Measurements from ENCODE around the genes RPS6KB1, TBX4, INTS2 and EFCAB3.

- PRO-cap: no peak
Measured at GRCh38 chr17:59845523-59846175, 47.1 kb downstream of the TUBD1 start.

- PRO-cap: unidirectional peak, plus-strand start at chr17:59893132
Measured at GRCh38 chr17:59893046-59894073, at the start of gene RPS6KB1. Gene RPS6KB1, plus strand, starts transcription at chr17:59893121.

DNA sequence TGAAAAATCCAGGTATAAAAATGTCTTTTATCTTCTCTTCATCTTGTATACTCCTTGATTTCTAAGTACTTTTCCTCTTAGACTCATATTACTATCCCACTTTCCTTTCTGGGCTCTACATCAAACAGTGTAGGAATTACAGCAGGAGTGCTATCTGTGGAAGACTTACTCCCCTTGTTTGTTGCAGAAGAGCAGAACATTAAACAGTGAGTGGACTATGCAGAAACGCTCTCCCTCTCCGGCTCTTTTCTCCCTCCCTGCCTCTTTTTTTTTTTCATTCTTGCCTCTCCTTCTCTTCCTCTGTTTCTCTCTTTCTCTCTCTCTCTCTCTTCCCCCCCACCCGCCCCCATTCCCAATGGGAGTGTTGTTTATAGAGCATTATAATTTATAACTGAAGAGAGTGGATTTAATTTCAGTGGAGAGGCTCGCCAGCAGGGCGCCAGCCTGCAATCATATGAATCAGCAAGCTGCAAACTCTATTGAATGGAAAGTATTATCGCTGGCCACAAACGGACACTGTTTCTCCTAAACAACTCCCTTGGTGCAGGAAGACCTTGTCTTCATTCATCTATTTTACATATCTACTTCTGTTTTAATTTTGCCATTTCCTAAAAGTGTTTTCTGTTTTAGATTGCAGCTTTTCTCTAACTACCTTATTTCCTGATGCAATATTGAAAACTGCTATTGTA lies 242.2 kb upstream of the TBX2 start:
- PRO-cap: no peak

DNA sequence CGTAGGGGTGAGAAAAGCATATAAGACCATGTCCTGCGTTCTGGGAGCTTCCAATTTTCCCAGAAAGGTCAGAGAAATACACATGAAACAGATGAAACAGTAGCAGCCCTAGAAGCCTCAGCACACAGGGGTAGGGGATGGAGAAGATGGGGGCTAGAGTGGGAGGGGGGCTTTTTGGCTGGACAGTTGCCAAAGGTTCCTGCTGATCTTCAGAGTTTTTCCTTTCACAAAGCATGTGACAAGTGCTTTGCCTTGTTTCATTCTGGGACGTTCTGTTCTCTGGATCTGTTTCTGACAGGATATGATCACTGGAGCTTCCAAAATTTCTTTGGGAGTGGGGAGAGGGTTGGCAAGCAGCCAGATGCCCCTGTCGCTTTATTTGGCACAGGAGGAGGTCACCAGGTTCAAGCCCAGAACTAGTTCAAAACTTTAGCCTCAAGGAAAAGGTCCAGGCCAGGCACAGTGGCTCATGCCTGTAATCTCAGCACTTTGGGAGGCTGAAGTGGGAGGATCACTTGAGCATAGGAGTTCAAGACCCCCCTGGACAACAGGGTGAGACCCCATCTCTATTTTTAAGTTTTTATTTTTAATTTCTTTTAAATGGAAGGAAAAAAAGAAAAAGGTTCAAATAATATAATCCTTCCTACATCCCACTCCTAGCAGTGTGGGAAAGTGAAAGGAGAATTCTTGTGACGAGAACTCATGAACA lies 68.4 kb upstream of the TBX2 start:
- PRO-cap: no peak

DNA sequence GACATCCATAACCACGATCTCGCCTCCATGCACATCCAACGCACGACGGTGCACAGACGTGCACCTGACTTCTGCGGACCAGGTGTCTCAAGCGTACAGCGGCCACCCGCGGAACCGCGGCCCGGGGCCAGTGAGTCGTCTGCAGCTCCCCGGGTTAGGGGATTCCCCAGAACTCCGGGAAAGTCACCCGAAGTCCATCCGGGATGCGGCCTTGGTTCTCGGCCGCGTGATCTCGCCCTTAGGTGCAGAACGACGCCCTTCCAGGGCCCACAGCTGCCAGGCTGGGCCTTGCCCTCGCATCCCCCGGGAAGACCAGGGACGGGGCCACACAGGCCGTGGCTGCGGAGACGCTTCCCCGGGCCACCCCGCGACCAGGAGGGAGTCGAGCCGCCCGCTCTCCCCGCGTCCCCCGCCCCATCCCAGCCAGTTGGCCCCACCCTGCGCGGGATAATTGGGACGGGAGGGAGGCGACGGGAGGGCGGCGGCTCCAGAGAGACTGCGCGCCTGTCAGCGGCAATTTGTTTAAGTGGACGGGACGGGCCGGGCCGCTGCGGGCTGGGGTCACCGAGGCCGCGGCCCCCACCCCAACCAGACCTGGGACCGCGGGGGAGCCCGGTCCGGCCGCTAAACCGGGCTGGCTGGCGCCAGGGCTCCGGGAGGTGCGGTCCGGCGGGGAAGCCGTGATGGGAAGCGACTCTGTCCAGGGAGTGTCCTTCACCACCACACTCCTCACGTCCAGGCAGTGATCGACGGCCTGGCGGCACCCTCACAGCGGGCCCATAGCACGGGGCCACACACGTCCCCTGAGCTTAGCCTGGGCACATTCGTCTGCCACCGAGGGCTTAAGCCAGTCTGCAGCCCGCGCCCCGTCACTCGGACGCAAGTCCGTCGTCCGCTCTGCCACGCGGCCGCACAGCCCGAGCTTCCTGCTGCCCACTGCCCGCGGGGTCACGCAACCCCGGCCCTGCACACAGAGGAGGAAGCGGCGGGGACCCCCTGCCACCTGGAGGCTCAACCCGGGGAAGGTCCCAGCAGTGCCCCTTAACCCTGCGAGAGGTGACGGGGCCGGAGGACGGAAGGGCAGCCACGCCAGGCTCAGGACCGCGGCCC lies 3.3 kb upstream of the TBX2 start:
- PRO-cap: unidirectional peak, plus-strand start at position 454 of the sequence; bidirectional peak, plus-strand start at position 850 of the sequence, minus-strand start at position 853 of the sequence

DNA sequence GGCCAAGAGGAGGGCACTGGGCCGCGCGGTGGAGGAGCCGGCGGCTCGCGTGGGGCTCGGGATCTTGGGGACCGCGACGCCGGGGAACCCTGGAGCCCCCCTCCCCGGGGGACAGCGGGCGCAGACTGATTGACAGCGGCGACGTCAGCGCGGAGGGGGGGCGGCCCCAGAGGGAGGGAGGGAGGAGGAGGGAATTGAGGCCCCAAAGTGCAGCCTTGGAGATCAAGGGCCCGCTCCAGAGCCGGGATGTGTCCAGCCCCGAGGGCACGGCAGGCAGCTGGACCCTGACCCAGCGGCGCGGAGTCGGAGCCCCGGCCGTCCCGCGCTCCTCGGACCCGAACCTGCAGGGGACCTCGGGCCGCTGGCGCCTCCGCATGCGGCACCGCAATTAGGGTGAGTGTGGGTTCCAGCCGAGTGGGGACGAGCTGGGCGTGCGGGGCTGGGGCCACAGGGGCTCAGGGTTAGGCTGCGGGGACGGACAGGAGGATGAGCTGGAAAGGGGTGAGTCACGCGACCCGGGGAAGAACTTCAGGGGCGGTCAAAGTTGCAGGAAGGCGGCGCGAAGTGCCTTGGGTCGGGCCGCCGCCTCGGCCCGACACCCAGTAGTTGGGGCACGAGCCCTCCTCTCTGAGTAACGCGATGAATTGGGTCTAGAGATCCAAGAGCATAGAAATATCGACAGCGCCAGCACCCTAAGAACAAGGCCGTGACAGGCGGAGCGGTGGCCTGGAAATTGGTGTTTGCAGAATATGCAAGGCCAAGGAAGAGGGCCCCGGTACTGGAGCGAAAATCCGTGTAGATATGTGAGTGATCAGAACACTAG lies at the start of gene TBX4:
Gene TBX4 (plus strand): TSS at position 238 of the 823 bp plus-strand sequence.
- PRO-cap: no peak

GRCh38 chr17:61927134-61928268 lies at the start of gene INTS2:
Gene INTS2, minus strand, starts transcription at chr17:61927982.
- PRO-cap: bidirectional peak, plus-strand start at chr17:61927490, minus-strand start at chr17:61927424; bidirectional peak, plus-strand start at chr17:61927616, minus-strand start at chr17:61927559; unidirectional peak, minus-strand start at chr17:61927955

DNA sequence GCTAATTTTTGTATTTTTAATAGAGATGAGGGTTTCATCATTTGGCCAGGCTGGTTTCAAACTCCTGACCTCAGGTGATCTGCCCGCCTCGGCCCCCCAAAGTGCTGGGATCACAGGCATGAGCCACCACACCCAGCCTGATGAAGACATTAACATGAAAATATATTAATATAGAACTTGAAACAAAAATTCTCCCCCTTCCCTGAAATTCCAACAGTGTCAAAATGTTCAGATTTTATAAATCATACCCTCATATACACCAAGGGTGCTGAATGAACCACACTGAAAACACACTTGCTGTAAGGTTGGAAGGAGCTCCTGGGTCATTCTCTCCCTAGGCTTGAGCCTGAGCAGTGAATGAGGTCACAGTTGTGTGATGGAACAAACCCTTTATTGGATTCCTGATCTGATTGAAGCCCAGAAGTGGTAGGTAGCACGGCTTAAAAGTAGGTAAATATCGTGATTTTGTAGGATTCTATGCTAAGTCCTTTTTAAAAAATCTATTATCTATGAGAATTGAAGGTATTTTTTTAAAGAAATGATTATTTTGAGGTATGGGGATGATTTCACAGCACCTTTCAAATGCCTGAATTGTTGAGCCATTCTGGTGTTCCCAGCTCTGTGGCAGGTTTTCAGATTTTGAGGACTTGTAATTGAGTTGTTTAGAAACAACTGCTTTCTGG lies at the start of gene EFCAB3:
Gene EFCAB3 (plus strand): TSS at position 390 of the 683 bp plus-strand sequence.
- PRO-cap: no peak

- PRO-cap: no peak
Measured at GRCh38 chr17:62800607-62801099, 7.5 kb downstream of the MARCHF10 start.

DNA sequence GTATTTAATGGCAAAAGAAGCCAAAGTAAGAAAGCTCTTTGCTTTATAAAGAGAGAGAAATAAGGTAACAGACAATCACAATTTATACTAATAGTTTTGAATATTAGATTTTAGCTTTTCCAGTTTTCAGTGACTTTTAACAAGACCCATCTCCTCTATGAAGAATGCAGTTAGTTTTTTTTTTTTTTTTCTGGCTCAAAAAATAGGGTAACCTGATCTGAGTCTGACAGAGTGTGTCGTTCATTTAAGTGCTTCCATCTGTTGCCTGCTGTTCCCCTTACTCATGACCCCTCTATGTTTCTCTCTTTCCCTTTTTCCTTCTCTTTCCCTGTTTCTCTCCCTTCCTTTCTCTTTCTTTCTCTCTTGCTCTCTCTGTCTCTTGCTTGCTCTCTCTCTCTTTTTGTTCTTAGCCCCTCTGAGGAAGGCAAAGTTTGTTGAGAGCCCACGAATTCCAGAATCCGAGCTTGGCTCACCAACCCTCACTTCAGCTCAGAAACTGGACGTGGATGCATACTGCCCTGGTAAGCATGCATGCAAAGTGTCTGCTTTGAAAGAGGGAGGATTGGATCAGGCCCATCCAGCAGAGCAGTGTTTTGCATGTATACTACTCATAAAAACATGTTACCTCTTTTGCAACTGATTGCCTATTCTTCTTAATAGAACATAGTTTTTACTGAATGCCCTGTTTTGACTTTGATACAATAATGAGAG lies 185.0 kb downstream of the TANC2 start:
- PRO-cap: no peak

DNA sequence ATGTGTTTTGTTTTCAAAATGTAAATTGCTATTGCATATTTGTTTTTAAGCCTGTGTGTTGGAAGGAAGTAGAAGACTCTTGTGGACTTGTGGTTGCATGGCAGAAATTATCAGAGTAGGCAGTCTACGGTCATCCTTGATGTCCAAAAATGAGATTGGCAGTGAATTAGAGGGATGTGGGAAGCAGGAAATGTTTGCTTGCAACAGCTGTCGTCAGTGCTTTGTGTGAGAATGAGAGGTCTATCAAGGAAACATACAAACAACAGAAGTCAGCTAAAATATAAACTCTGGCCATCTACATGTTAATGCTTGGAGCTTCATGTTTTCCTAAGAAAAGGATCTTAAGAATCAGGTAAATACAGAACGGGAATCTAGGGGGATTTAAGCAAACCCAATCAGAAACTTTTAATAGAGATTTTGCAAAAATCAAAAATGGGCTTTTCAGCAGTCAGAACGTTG lies 196.8 kb downstream of the CYB561 start:
- PRO-cap: no peak

GRCh38 chr17:63420459-63421268 lies 25.4 kb downstream of the CYB561 start:
- PRO-cap: no peak

GRCh38 chr17:63520438-63520913 lies 2.7 kb upstream of the KCNH6 start:
- PRO-cap: no peak

GRCh38 chr17:63626558-63627205 lies 4.5 kb downstream of the MAP3K3 start:
- PRO-cap: no peak

GRCh38 chr17:63681156-63681878 lies 18.6 kb downstream of the LIMD2 start:
- PRO-cap: no peak

GRCh38 chr17:63696225-63696982 lies 3.5 kb downstream of the LIMD2 start:
- PRO-cap: no peak

- PRO-cap: no peak
Measured at GRCh38 chr17:63827960-63828227, 431 bp upstream of the FTSJ3 start.

GRCh38 chr17:64006379-64007179 lies 8.4 kb downstream of the PRR29 start:
- PRO-cap: no peak

DNA sequence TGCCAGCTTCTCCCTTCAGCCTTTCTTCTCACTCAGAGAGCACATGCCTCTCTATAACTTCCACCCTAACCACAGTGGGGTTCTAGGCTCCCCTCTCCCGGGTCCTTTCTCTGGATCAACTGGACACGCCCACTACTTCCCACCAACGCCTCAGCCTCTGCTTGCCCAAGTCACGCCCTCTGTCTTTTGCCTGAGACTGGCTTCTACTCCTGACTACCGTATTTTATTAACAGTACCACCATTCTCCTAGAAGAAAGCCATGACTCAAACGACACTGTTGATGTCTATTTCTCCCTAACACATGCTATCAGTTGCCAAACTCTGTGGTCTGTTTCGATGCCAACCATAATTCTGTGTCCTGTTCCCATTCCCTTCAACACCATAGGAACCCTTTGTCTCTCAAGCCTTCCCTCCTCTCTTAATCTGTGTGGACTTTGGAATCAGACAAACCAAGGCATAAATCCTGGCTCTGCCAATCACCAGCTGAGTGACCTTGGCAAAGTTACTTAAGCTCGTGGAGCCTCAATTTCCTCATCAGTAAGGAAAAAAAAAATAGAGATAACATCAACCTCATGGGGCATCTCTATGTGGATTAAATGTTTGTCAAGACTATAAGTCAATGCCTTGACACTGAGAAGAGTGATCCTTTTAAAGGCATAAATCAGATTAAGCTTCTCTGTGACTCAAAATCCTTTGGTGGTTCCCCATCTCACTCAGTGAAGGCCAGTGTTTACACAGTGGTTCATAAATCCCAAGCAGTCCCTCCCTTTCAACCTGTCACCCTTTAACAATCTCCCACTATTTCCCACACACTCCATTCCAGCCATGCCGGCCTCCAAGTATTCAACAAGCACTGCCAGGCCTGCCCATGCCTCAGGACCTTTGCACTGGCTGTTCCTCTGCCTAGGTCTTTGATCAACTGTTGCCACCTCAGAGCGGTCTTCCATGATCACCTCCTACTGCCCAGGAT lies 45.7 kb downstream of the ERN1 start:
- PRO-cap: no peak

DNA sequence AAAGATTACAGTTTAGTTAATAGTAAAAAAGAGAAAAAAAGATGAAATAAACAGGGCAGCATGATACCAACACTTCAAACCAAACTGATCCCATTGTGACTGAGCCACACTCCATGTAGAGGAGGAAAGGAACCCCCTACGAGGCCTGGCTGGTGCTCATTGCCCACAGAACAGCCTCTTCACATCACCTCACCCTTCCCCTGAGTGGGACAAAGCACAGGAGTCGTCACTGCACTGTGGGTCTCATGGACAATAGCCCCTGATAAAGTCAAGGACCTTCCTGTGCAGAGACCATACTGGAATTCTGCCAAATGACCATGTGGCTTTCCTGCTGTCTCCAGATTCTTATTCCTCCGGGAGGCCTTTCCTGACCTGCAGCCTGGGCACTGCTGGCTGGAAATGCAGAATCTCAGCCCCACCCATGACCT lies 60.4 kb upstream of the ERN1 start:
- PRO-cap: no peak